Hair follicular keratinocyte (primary cell): Measurements from ENCODE around the genes FGFR2, ARMS2 and DMBT1.

GRCh38 chr10:121530853-121531720 lies 67.2 kb downstream of the FGFR2 start:
- RAMPAGE, long total RNA: no peak

GRCh38 chr10:121580669-121581207 lies 17.5 kb downstream of the FGFR2 start:
- RAMPAGE, long total RNA: no peak

GRCh38 chr10:121597687-121598521 lies at the start of gene FGFR2:
TSS of gene FGFR2 (minus strand) at chr10:121598444.
- RAMPAGE, long total RNA: no peak

DNA sequence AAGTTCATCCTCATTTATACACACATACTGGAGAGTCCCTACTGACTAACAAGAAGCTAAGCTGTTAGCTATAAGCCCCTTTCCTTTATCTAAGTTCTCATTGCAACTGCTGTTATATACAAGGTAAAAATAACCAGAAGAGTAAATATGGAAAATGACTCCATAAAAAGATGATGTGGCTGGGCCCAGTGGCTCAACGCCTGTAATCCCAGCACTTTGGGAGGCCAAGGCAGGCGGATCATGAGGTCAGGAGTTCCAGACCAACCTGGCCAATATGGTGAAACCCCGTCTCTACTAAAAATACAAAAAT lies 10.0 kb downstream of the ATE1 start:
- RAMPAGE, long total RNA: no peak

DNA sequence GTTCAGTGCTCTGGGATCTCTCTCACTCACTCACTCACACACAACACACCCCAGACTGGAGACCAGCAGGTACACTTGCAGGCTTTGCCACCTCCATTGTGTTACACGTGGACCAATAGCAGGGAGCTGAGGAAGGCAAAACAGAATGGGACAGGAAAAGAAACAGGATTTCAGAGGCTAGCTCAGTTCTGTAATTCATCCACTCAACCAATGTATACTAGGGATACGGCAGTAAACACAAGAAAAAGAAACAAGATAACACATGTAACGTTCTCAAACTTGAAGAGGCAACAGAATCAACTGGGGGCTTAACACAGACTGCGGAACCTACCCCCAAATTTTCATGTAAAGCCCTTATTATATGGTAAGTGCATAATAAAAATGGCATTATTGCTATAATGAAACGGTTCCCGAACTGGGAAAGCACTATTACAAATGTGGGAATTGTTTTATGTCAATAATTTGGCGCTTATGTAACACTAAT lies 1.5 kb downstream of the NSMCE4A start:
- RAMPAGE, long total RNA: no peak

DNA sequence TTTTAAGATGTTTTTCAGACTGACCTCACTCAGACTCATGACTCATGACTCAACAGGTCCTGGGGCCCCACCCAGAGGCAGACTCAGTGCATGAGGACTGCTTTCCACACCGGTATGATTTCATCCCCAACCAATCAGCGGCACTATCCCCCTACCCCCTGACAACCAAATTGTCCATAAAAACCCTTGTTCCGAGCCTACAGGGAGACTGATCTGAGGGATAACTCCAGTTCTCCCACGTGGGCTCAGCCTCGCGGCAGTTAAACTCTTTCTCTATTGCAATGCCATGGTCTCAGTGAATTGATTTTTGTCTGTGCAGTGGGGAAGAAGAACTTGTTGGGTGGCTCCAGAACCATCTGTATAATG lies 1.2 kb upstream of the TACC2 start:
- RAMPAGE, long total RNA: no peak

DNA sequence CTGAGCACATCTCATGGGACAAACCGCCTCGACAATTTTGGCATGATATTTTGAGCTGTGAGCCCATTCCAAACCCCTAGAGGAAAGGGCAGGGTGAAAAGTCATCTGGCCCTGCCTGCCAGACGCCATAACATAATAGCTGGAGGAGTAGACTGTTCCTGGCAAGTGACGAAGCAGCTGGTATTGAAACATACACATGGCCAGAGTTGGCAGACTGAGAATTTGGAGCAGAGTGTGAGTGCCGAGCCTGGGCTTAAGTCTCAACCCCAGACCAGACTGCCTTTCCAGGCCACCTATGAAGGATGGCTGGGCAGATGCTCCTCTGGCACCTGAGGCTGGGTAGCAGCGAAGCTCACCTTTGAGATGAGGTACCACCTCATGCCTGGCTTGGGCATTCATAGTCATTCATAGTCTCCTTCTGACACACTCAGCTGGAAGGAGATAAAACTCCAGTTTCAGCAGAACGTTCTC lies 110.1 kb downstream of the TACC2 start:
- RAMPAGE, long total RNA: no peak

DNA sequence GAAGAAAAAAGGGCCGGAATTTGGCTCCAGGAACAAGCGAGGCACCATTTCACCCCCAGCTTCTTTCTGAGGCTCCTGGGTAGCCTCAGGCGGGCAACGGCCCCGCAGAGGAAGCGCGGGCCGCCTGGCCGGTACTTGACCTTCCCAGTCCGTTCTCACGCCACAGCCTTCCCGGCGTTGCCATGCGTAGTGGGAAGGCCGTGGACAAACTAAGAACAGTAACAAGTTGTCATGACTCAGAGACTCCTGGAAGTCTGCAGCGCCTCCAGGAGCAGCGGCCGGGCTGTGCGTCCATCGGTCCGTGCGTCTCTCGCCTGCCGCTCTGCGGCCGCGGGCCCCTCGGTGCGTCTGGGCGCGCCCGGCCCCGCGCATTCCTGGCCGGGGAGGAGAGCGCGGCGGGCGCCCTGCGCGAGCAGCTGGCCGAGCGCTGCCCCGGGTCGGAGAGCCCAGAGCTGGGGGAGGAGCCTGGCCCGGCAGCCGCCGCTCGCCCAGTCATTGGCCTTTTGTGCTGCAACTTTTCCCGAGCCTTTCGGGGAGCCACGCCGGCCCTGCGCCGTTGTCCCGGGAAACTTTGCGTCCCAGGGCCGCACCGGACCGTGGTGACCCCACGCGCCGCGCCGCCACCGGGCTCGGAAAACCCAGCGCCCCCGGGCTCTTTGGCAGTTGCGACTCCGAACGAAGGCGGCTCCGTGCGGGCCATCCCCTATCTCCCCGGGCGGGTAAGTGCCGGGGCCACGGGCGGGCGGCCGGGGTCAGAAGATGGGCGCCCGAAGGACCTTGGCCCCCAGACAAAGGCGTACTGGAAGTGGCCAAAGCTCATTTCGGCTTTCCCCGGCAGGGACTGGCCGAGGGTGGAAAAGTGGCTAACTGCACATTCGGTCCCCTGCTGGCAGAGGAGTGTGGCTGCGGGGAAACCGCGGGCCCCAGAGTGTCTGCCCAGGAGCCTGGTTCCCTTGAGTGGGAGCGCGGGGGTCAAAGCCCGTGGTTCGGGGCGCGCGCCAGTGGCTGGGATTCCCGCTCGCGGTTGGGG lies 123.9 kb downstream of the TACC2 start:
- RAMPAGE, long total RNA: no peak

GRCh38 chr10:122113545-122114115 lies 124.7 kb downstream of the TACC2 start:
- RAMPAGE, long total RNA: no peak

GRCh38 chr10:122132131-122133205 lies 138.6 kb upstream of the BTBD16 start:
- RAMPAGE, long total RNA: no peak

DNA sequence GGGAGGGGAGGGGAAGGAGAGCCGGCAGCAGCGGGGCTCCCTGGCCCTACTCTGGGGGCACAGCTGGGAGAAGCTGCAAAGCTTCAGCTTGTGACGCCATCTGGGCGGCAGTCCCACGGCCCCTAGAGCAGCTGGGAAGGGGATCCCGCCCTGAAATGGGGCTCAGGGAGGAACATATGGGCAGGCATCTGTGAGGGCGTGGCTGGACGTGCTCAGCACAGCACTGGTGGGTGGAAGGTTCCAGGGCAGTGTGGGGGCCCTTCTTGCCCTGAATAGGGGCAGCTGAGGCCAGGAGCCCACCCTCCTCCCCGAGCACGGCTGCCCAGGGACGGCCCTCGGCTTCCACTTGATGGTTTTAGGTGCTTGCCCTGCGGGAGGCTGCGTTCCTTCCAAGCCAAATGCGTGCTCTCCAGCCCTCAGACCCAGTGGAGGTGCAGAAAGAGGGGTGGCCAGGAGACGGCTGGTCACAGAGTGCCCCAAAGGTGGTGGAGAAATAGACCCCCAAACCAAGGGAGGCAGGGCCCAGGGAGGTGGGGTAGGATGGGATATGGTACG lies 120.9 kb upstream of the BTBD16 start:
- RAMPAGE, long total RNA: no peak

DNA sequence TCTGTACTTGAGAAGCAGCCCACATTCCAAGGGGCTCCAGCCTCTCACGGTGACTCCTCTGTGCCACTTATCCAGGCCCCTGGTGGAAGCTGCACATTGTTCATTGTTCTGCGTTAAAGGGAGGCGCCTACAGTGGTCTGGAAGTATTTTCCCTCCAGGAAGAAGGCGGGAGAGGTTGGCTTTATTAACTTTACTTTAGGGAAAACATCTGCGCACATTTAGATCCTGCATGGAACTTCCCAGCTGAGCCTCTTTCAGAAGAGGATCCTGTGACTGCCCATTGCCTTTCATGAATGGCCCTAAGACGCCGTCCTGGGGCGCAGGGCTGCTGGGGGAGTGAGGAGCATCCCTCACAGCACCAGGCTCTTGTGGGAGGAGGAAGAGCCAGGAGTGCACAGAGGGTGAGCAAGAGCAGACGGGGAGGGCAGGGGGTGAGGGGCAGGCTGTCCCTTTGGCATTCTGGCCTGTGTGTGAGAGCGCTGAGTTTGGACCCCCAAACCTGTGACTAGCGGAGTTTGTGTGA lies 98.6 kb upstream of the BTBD16 start:
- RAMPAGE, long total RNA: no peak

DNA sequence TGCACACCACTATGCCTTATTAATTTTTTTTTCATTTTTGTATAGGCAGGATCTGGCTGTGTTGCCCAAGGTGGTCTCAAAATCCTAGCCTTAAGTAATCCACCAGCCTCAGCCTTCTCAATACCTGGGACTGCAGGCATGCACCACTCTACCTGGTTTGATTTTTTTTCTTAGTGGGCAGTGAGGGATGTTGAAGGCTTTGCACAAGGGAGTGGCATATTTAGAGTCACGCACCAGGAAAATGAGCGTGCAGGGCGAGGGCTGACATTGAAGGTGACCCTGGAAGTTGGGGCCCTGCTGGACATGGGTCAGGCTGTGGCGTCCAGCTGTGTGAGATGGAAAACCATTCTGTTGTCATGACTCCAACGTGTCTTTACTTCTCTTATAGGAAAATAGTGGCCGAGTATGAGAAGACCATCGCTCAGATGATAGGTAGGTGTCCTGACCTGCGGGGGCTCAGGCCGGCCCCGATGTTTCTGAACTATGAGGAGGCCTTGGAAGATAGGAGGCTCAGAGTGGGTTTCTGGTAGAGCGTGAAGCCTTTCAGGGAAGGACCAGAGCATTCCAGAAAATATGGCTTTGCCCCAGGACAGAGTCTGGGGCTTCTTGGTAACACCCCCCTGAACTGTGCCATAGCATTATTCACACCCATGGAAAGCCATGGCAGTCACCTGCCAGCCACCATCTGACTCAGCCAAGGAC lies 29.4 kb upstream of the BTBD16 start:
- RAMPAGE, long total RNA: no peak

GRCh38 chr10:122373614-122374150 lies 826 bp upstream of the PLEKHA1 start:
- RAMPAGE, long total RNA: no peak

DNA sequence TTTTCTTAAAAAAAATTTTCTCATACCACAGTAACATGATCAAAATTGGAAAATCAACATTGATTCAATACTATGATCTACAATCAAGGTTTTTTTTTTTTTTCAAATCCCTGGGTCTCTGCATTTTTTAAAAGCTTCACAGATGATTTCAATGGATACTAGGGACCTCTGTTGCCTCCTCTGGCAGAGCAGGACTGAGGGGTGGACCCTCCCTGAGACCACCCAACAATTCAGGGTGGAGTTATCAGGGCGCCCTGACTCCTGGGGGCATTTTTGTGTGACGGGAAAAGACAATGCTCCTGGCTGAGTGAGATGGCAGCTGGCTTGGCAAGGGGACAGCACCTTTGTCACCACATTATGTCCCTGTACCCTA lies at the start of gene ARMS2:
TSS of gene ARMS2 (plus strand) at position 300 of the 373 bp plus-strand sequence.
- RAMPAGE, long total RNA: no peak

DNA sequence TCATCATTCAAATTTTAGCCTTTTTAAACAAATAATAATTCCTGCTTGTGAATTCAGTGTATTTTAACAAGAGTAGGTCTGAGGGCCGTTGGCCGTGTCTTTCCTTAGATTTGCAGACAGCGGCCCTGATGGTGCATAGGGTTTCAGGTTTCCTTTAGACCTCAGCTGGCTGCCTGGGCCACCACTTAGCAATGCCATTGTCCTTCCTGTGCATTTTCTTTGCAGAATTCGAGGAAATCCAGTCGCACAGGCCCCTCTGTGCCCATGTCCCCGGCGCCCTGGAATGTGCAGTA lies 14.1 kb downstream of the HTRA1 start:
- RAMPAGE, long total RNA: no peak

DNA sequence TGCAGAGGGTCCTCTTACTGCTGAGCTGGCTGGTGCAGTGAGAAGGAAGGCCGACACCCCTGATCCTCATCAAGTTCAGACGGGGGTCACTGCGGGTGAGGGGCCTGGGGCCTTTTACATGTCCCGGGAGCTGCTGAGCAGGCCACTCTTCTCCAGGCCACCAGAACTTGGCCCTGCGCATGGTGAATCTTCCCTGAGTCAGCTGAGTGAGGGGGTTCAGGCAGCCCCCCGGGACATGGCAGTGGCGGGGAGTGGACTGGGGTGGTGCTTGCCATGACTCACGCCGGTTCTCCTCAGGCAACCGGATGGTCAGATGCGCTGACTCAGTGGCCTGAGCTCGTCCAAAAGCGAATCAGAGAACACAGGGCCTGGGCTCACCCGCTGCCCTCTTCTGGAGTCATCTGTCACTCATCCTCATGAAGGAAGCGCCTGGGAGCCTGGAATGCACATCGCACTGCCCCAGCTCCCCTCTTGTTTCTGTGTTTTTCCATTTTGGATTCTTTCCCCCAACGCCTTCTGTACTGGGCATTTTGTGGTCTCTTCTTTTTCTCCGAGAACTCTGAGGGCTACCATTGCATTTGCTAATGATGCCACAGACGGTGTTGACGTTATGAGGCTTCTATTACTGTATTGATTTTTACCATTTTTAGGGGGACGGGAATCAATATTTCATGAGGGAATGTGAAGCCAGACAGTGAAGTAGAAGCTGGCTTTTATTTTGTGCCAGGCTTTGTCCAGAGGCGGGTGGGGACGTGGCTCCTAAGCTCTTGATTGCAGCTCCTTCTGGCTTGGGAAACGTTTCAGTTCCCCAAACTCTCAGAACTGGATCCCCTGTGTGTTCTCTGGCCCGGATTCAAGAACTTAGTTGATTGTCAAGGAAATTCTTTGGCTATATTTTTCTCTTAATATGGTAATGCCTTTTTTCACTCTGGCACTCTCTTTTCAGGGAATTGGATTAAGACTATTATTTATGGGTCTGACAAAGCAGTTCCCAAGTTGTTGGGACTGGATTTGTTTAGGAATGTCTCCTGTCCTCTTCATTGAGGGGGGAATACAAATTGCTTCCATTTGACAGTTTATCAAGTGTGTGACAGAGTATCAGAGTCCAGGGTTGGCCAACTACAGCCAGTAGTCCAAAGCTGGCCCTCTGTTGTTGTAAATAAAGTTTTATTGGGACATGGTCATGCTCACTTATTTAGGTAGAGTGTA lies 33.8 kb downstream of the HTRA1 start:
- RAMPAGE, long total RNA: no peak

- RAMPAGE, long total RNA: no peak
Measured at GRCh38 chr10:122530089-122530721, 30.3 kb upstream of the DMBT1 start.

GRCh38 chr10:122532824-122533266 lies 27.7 kb upstream of the DMBT1 start:
- RAMPAGE, long total RNA: no peak

DNA sequence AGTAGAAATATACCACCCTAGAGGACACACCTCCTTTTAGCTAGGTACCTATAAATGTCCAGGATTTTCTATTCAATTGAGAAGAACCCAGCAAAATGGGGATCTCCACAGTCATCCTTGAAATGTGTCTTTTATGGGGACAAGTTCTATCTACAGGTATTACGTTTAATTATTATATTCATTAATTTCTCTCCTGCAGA lies at the start of gene DMBT1:
TSS of gene DMBT1 (plus strand) at position 79 of the 200 bp plus-strand sequence.
- RAMPAGE, long total RNA: no peak